ENCODE measurements around the genes PHACTR4 and RAB42.

DNA sequence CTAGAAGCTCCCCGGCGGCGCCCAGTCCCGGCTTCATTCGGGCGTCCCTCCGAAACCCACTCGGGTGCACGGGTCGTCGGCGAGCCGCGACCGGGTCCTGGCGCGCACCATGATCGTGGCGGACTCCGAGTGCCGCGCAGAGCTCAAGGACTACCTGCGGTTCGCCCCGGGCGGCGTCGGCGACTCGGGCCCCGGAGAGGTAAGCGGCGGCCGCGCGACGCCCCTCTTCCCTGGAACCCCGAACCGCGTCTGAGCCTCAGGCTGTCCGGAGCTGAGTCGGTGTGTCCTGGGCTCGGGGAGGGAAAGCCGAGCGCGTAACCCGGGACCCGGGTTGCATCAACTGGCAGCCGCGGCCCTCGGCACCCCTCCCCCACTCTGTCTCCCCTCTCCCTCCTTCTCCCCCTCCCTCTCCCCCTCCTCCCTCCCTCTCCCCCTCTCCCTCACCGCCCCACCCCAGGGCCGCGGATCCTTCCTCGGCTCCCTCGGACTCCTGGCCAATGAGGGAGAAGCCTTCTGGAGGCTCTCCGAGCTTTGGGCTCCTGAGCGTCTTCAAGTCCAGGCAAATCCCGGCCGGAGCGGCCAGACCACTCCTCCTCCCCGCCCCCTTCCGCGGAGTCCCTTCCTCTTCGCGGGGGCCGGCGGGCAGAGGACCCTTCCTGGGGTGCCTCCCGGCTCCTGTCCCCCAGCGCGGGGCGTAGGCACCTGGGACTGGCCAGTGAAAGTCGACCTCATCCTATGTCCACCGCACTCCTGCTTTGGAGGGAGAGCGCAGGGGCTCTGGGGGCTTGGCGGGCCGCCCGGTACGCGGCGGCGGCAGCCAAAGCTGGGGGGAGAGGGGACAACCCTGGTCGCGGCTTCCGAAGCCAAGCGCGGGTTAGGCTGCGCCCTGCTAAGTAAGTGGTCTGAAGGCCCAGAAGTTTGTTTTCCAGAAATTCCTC lies 690 bp downstream of the SESN2 start:
- PRO-cap, 4 experiments, result peak in 3 of 4 experiments; most common plus-strand start position 497 of the sequence (in 1); most common minus-strand start position 586 of the sequence (in 2)
- RAMPAGE, long total RNA, 4 experiments, result no peak in any of the 4 experiments

- PRO-cap, 4 experiments, result no peak in any of the 4 experiments
- RAMPAGE, long total RNA, 4 experiments, result no peak in any of the 4 experiments
These were observed 1.3 kb downstream of the SESN2 start for GRCh38 chr1:28260677-28260972.

- PRO-cap, 4 experiments, result peak in 4 of 4 experiments; most common plus-strand start chr1:28369710 (in 3); most common minus-strand start chr1:28369564 (in 3)
- RAMPAGE, long total RNA, 4 experiments, result start-site peak on the plus strand in 4 of 4 experiments, at chr1:28369581-28369772 at its widest, 436 to 853 reads per replicate
These were observed at the start of gene PHACTR4 for GRCh38 chr1:28369279-28370404. TSS of gene PHACTR4 (plus strand) at chr1:28369740.

- PRO-cap, 4 experiments, result peak in 2 of 4 experiments; most common plus-strand start chr1:28581116 (in 1); most common minus-strand start chr1:28581053 (in 1)
- RAMPAGE, long total RNA, 4 experiments, result no peak in any of the 4 experiments
These were observed 11.0 kb upstream of the RAB42 start for GRCh38 chr1:28580930-28581521.

DNA sequence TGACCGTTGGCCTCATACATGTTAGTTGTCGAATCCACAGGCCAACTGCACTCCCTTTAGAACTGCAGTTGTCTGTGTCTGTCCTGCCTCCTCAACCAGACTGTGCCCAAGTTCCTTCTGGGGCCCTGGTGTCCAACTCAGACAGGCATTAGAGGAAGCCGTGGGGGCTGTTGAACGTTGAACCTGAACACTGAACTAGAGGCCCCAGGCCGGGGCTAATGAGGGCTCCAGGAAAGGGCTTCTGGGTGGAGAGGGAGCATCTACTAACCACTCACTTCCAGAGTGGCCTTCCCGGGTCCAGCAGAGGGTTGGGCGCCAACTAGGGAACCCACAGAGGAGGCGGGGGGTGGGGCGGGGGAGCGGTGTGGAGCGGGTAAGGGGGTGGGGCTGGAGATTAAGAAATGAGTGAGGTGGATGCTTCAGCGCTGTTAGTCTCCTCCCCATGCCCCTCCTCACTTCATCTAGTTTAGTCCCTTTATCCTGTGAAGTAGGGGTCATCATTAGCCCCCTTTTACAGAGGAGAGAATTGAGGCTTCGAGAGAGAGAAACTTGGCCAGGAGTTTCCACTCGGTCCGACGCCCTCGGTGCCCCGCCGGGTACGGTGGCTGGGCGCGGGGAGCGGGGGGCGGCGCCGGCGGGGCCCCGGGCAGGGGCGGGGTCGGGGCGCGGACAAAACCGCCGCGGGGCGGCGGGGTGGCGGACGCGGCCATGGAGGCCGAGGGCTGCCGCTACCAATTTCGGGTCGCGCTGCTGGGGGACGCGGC lies at the start of gene RAB42:
Gene RAB42, plus strand, starts transcription at position 462 of the 764 bp plus-strand sequence.
- PRO-cap, 4 experiments, result peak in 4 of 4 experiments; most common plus-strand start position 397 of the sequence (in 3); most common minus-strand start position 102 of the sequence (in 4)
- RAMPAGE, long total RNA, 4 experiments, result no peak in any of the 4 experiments

DNA sequence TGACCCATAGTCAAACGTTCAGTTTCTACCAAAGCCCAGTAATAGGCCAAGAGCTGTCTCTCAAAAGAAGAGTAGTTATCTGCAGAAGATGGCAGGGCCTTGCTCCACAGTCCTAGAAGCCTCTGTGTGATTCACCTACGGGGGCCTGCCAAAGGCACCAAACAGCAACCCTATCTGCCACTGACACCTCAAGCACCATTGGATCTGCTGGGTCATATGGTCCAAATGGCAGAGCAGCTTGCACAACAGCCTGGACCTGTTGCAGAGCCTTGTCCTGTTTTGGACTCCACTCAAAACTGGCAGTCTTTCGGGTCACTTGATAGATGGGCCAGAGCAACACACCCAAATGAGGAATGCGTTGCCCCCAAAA lies 12.7 kb upstream of the GMEB1 start:
- PRO-cap, 4 experiments, result no peak in any of the 4 experiments
- RAMPAGE, long total RNA, 4 experiments, result no peak in any of the 4 experiments

DNA sequence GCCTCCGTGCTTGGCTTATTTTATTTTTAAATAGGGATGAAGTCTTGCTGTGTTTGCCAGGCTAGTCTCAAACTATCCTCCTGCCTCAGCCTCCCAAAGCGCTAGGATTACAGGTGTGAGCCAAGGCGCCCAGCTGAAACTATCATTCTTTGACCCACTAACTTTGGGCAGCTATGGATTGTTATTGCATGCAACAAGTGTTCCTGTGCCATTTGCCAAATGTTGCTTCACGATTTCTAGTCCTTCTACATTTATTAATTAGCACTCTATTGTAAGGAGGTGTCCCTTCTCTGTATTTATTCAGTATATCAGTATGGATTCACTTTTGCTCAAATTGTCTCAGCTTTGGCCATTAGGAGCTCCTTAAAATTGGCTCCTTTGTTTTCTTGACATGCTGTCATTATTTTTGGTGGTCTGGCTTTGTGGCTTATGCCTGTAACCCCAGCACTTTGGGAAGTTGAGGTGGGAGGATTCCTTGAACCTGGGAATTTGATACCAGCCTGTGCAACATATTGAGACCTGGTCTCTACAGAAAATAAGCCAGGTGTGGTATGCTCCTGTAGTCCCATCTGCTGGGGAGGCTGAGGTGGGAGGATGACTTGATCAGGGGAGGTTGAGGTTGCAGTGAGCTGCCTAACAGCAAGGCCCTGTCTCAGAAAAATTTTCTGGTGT lies 36.5 kb downstream of the YTHDF2 start:
- PRO-cap, 4 experiments, result no peak in any of the 4 experiments
- RAMPAGE, long total RNA, 4 experiments, result no peak in any of the 4 experiments

DNA sequence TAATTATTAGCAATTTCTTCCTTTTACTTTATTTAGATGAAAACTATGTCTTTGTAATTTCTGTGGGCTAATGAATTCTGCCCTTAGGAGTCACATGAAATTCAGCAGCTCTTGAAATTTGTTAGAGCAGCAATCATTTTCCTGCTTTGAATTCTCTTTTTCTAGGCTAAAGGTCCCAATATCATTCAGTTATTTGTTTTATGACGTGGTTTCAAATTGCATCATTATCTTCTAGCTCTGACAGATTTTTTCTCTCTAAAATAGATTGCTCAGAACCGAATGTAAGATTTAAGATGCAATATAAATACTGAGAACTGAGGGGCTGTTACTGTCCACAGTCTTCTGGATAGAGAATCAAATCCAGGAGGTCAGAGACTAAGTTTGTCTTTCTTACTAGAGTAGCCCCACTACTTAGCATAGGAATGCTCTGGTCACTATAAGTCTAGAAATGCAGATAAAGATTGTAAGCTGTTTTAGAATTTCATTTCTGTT lies 59.6 kb downstream of the EPB41 start:
- PRO-cap, 4 experiments, result no peak in any of the 4 experiments
- RAMPAGE, long total RNA, 4 experiments, result no peak in any of the 4 experiments

DNA sequence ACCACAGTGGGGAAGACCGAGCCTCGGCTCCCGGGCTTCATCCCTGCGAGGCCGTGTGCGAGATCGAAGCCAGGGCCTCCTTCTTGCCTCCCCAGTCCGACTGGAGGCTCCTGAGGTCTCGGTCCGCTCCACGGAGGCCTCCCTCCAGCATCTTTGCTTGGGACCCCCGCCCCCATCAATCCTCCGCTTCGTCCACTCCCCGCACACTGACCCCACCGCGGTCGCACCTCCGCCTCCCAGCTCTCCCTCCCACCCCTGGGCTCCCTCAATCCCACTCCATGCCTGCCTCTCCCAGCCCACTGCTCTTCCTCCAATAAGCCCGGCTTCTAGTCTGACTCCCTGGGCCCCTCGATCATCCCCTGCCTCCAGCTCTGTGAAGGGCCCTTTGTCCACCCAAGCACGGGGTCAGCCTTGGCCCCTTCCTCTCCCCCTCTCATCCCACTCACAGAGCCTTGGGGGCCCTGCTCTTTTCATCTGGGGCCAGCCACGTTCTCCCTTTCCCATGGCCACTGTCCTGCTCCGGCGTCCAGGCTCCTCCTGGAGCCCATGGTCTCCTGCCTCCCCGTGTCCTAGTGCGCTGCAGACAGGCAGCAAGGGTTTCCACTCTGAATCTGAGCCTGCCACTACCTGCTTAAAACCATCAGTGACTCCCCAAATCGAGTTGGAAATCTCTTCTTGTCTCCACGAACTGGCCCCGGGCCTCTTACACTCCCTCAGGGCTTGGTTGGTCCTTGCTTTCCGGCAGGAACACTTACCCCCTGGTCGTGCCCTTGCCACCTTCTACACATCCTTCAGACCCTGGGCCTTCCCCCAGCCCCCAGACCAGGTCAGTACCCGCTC lies 1.6 kb upstream of the TMEM200B start:
- PRO-cap, 4 experiments, result peak in 1 of 4 experiments; most common minus-strand start position 257 of the sequence (in 1)
- RAMPAGE, long total RNA, 4 experiments, result no peak in any of the 4 experiments

GRCh38 chr1:29349845-29350450 lies 113.6 kb downstream of the PTPRU start:
- PRO-cap, 4 experiments, result no peak in any of the 4 experiments
- RAMPAGE, long total RNA, 4 experiments, result no peak in any of the 4 experiments

DNA sequence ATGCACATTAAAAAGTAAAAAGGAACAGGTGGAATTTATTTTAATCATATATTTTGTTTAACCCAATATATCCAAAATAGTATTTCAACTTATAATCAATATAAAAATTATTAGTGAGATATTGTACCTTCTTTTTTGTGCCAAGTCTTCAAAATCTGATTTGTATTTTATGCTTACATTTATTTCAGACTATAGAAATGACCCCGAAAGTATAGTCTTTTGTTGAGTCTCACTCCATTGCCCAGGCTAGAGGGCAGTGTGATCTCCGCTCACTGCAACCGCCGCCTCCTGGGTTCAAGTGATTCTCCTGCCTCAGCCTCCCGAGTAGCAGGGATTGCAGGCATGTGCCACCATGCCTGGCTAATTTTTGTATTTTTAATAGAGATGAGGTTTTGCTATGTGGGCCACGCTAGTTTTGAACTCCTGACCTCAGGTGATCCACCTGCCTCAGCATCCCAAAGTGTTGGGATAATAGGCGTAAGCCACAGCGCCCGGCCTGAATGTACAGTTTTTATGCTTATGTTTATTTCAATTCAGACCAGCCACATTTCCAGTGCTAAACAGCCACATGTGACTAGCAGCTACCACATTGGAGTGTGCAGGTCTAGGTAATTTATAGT lies 674.6 kb downstream of the PTPRU start:
- PRO-cap, 4 experiments, result no peak in any of the 4 experiments
- RAMPAGE, long total RNA, 4 experiments, result no peak in any of the 4 experiments

- PRO-cap, 4 experiments, result peak in 4 of 4 experiments; most common plus-strand start chr1:30010065 (in 3); most common minus-strand start chr1:30009944 (in 4)
- RAMPAGE, long total RNA, 4 experiments, result no peak in any of the 4 experiments
These were observed 713.5 kb downstream of the MATN1 start for GRCh38 chr1:30009854-30010349.

DNA sequence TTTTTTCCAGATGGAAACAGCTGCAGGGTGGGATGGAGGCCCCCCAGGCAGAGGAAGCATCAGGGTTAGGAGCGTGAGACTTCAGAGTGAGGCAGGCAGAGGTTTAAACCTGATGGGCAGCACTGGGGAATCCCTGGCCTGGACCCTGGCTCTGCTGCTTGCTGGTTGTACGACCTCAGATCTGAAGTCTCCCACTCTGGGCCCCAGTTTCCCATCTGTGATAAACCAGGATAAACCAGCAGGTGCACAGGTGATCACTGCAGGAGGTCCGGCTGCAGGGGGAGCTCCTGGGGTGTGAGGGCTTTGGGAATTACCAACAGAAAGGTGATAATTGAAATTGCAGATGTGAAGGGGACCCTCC lies 237.7 kb downstream of the MATN1 start:
- PRO-cap, 4 experiments, result peak in 3 of 4 experiments; most common minus-strand start position 278 of the sequence (in 3)
- RAMPAGE, long total RNA, 4 experiments, result no peak in any of the 4 experiments

DNA sequence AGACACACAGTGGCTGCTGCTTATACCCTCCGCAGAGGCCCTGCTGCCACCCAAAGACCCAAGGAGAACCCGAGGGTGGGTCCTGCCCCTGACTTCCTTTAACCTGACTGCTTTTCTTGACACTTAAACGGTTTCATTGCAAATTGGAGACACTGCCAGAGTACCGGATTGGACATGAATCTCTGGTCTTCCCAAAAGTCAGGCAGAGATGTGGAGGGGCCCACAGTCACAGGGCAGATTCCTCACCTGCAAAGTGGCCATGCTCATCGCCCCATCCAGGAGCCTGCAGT lies 5.6 kb upstream of the MATN1 start:
- PRO-cap, 4 experiments, result no peak in any of the 4 experiments
- RAMPAGE, long total RNA, 4 experiments, result no peak in any of the 4 experiments

DNA sequence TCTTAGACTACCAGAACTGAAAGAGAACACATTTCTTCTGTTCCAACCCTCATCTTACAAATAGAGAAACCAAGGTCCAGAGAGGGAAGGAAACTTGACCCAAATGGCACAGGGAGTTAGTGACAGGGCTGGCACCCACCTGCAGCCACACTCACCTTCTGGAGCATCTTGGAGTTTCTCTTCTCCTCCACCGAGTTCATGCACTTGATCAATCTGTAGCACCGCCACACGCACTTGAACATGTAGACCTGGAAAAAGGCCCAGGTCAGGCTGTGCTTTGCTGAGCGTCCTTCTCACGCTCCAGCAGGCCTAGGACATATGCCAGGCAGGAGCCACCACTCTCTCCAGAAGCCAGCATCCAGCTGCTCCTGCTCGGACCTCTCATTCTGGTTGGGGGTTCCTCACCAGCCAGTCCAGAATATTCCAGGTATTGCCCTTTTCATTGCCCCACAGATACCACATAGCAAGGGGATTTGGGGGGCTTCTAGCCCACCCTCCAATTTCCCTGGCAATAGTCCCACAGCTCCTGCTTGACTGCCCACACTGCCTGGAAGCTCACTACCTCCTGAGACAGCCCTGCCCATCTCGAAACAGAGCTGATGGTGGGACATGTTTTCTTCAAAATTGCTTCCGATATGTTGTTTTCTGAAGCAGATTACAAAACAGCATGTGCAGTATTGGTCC lies 11.8 kb upstream of the MATN1 start:
- PRO-cap, 4 experiments, result no peak in any of the 4 experiments
- RAMPAGE, long total RNA, 4 experiments, result no peak in any of the 4 experiments

DNA sequence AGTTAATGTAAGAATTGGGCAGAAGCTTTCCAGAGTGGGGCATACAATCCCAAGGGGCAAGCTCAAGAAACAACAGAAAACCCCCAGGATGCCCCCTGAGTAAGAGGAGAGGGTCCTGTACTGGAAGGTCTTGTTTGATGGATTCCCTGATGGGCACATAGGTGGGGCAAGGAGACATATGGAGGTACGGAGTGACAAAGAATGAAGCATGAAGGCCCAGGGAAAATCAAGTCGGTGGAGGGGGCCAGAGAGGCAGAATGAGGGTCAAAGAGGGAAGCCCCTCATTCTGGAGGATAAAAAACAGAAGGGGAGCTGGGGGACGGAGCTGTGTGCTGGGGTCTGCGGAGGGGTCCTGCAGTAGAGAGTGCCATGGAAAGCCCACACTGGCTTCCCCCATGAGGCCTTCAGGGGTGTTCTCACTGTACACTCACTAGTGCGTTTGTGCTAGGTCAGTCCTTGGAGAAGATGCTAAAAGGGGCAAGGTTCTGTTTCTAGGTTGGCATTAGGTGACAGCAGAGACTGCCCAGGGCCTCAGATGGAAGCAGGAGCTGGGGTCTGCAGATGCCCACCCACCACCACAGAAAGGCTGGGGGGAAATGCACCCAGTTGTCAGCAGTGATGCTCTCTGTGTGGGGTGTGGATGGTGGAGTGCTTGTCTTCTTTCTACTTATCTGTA lies 12.5 kb upstream of the MATN1 start:
- PRO-cap, 4 experiments, result peak in 1 of 4 experiments; most common minus-strand start position 262 of the sequence (in 1)
- RAMPAGE, long total RNA, 4 experiments, result no peak in any of the 4 experiments

DNA sequence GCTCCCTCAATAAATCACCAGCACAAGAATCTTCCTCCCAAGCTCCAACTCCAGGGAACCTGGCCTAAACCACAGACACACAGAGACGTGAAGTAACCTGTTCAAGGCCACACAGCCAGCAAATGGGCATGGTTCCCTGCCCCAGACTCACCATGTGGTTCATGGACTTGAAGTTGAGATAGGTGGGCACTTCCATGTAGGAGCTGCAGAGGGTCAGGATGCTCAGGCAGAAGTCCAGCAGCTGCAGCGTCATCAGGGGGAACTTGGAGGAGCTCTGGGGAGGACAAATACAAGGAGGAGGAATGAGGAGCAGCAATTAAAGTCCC lies 15.4 kb upstream of the MATN1 start:
- PRO-cap, 4 experiments, result no peak in any of the 4 experiments
- RAMPAGE, long total RNA, 4 experiments, result no peak in any of the 4 experiments

- PRO-cap, 4 experiments, result peak in 3 of 4 experiments; most common plus-strand start chr1:30747598 (in 1); most common minus-strand start chr1:30747561 (in 3)
- RAMPAGE, long total RNA, 4 experiments, result no peak in any of the 4 experiments
These were observed 10.2 kb downstream of the LAPTM5 start for GRCh38 chr1:30747339-30747737.

- PRO-cap, 4 experiments, result peak in 3 of 4 experiments; most common plus-strand start chr1:30754010 (in 2); most common minus-strand start chr1:30753719 (in 1)
- RAMPAGE, long total RNA, 4 experiments, result start-site peak on the plus strand in 1 of 4 experiments, at chr1:30754019-30754028 at its widest, 5 reads per replicate
These were observed 4.0 kb downstream of the LAPTM5 start for GRCh38 chr1:30753266-30754334.

DNA sequence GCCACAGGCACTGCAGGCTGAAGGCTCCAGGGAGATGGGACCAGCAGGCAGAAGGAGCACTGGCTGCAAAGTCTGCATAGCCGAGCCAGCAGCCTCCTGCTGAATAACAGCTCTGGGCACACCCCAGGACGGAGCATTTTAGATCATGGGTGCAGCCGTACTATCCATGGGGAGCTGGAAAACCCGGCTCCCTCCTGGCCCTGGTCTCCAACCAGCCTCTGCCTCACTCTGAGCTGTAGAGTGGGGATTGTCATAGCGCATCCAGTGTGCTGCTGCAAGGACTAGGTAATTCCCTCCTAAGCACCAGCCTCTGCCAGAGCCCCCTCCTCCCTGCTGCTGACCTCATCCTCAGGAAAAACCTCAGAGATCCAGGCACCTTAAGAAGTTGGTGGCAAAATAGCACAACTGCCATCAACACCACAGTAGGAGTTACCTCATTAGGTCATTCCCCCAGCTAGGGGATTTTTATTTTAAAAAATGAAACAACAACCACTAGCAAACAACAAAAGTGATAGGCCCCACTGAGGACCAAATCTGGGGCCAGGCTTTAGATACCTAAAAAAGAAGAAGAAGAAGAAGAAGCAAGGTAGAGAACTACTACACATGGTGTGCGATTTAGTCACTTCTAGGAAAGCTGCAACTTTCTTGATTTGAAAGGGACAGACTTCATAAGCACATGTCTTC lies 5.0 kb upstream of the LAPTM5 start:
- PRO-cap, 4 experiments, result peak in 1 of 4 experiments; most common plus-strand start position 589 of the sequence (in 1)
- RAMPAGE, long total RNA, 4 experiments, result no peak in any of the 4 experiments